Glomerular endothelial cell (primary cell): ENCODE results near the genes XYLT1 and GPRC5B.

GRCh38 chr16:17105232-17106337 lies 365.2 kb downstream of the XYLT1 start:
- RAMPAGE, long total RNA: no peak

DNA sequence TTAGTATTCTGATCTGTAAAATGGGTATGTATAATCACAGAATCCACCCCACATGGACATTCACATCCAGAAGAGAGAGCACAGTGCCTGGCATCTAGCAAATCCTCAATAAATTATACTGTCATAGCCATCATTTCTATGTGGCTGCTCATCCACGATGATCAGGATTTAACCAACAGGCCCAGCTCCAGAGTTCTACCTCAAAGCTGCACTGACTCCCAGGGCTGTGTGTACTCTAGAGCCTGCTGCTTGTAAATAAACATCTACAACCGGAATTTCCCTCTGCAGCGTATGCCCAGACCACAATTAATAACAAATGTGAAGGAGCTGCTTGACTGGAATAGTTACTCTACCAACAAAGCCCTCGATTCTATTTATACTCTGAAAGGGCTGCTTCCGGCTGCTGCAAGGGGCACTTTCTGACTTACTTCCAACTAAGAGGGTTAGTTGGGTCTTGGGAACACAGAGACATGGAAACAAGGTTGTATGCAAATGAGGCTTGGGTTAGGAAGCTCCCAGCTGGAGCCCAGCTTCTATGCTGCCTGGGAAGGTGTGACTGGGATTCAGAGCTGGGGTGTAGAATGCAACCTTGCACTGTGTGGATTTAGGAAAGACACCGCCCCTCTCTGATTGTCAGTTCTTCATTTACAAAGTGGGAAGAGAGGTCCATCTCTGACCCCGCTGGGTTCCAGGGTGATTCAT lies 265.1 kb downstream of the XYLT1 start:
- RAMPAGE, long total RNA: no peak

DNA sequence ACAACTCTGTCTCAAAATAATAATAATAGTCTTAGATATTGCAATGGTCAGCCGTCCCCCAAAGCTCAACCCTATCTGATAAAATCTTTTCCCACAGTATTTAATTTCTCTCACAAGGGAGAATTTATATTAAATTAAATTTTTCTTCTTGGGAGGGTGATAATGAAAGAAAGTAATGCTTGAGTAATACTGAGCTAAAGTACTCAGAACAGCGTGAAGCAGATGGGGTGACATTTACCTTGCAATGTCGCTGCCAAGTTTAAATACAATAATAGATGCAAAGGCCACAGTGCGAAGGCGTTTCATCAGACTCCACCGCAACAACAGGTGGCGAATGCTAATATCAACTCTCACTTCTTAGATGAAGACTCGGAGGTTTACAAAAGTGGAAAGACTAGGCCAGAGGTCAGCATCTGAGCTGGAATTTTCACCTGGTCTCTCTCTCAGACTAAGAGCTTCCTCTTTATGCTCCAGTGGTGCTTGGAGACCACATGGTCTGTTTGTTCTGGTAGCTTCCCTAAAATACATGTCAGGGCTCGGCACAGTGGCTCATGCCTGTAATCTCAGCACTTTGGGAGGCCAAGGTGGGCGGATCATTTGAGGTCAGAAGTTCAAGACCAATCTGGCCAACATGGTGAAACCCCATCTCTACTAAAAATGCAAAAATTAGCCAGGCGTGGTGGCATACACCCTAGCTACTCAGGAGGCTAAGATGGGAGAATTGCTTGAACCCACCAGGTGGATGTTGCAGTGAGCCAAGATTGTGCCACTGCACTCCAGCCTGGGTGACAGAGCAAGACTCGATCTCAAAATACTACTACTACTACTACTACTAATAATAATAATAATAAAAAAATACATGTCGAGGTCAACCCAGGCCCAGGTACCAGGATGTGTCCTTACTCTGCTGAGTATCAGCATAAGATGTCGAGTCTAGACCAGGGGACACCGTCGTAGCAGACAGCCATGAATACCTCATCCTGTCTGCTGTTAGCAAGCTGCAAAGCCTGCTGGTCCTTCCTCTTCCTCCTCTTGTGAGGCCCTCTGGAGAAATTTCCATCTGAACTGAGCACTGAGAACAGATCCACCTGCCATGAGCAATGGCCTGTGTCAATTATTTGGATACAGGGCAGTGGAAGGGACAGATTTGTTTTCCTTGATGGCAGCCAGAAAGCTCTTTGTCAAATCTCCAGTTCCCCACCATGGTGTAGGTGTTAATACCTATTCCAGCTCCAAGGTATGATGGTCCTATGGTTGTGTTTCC lies 168.9 kb downstream of the XYLT1 start:
- RAMPAGE, long total RNA: no peak

- RAMPAGE, long total RNA: no peak
Measured at GRCh38 chr16:17359568-17360326, 111.0 kb downstream of the XYLT1 start.

- RAMPAGE, long total RNA: no peak
Measured at GRCh38 chr16:17408747-17409378, 61.9 kb downstream of the XYLT1 start.

- RAMPAGE, long total RNA: no peak
Measured at GRCh38 chr16:17467947-17468417, 2.8 kb downstream of the XYLT1 start.

DNA sequence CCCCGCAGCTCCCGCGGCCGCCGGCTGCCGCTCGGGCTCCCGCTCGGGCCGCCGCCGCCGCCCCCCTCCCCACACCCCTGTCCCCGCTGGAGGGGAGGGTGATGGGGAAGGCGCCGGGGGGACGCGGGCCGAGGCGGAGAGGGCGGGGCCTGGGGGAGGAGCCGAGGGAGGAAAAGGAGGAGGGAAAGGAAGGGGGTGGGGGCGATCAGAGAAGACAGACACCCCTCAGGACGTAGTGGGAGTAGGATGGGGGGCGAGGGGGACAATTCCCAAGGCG lies at the start of gene XYLT1:
Gene XYLT1 (minus strand): TSS at position 100 of the 277 bp plus-strand sequence.
- RAMPAGE, long total RNA: no peak

GRCh38 chr16:17972264-17972649 lies 364.3 kb downstream of the NPIPA8 start:
- RAMPAGE, long total RNA: no peak

GRCh38 chr16:18787930-18788660 lies 2.0 kb downstream of the RPS15A start:
- RAMPAGE, long total RNA: no peak

GRCh38 chr16:18789130-18789668 lies 935 bp downstream of the RPS15A start:
- RAMPAGE, long total RNA: no peak

DNA sequence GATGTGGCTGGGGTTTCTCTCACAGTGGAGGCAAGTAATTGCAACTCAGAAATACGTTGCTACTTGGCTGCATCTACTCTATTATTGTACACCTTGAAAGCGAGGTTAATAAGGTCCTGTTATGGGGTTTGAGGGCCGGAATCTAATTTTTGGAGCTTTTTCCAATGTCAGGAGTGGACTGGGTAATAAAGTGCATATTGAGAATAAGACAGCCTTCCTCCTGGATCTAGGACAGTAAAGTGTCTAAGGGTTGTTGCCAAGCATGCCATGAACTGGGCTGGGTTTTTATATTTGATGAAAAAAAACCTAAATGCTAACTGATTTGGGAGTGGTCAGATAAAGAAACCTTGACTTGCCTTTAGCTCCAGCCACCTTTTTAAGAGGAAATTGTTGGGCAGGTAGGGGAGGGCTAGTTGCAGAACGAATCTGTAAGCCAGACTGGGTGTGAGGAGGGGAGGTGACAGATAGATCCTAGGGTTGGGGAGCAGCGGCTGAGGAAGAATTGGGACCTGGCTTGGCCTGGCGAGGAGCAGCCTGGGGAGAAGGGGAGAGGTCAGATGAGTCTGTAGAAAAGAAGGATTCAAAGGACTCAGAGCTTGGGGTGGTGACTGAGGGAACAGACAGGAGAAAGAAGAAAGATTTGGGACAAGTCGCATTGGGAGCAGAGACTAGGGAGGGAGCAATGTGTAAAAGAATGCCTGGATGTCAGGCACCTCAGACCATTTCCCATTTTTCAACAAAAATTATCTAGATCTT lies 12.1 kb downstream of the TMC7 start:
- RAMPAGE, long total RNA: no peak

DNA sequence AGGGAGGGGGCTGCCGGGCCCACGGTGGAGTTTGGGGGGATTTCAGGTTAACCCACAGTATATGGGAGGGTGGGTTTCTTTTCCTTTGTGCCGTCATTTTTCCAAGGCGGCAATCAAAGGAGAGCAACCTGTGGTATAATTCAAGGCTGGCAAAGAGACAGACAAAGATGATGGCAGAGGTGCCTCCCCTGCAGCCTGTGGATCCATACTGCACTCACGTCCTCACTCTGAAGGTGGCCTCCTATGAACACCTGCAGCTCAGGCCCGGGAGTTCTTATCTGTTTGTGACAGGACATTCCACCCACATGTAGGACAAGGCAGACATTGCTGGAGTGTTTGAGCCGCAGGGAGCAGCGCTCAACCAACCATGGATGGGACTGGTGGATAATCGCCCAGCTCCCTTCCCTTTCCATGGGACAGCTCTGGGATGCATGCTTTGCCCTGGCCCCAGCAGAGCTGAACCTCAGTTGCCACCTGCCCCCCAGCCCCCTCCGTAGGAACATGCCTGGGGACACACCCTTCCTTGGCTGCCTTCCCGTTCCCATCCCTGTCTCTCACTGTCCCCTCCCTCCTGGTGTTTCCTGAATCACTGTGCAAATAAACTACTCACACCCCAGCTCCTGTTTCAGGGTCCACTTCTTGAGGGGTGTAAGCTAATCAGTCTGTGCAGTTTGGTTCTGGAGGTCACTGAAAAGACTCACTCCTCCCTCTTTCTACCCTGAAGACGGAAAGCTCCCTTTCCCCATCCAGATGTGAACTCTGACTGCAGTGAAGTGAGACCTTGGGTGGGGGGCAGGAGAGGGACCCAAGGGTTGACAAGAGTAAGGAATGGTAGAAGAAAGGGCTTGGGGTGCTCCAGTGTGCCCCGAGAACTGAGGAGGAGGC lies 22.2 kb downstream of the ITPRIPL2 start:
- RAMPAGE, long total RNA: no peak

DNA sequence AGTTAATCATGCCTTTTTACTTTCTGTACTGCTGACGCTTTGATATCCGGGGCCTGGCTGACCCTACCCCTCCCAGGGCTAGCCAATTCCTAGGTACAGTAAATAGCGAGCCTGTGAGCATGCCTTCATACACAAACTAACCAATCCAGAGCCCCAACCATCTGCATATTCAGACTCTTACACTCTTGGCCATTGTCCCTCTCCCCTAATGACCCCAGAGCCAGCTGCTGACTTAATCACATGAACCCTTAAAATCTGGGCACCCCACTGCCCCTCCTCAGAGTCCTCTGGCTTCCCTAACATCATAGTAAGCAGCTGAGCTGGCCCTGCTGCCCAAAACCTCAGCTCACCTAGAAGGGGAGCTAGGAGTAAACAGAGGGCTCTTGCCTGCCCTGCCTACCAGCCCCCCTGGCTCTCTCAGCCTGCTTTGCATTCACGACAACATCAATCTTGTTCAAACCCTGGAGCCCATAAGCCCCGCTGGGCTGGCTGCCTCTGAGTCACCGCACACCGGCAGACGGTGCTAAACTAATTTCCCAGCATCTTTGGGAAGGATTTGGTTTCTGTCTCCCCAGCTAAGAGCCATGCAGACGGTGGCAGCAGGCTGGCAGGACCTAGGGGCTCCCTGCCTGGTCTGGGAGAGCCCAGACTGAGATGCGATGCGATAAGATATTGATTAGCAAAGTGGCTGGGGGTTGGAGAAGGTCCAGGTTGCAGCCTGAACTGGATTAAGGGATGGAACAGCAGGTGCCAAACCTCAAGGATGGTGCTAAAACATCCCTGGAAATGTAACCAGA lies 63.2 kb downstream of the CLEC19A start:
- RAMPAGE, long total RNA: no peak

GRCh38 chr16:19382042-19382932 lies 35.4 kb upstream of the TMC5 start:
- RAMPAGE, long total RNA: no peak

DNA sequence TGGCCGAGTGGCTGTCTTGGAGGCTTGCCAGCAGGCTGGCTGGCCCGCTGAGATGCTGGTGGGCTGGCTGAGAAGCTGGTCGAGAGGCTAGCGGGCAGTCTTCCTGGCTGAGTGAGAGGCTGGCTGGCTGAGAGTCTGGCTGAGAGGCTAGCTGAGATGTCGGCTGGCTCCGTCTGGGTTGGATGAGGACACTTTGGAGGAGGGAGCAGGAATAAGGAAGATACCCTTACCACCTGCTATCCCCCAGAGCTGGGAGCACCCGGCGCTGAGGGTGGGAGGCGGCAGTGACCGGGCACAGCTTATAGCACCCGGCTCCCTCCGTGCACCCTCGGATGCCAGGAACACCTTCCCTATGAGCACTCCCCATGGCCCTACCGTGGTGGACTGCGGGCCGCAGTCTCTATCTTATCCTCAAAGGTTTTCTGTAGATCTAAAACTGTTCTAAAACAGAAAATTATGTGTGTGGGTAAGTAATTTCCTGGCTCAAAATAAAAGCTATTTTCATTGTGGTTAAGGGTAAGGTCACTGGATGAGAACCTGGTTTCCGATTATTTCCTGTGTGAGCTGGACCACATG lies 34.5 kb upstream of the TMC5 start:
- RAMPAGE, long total RNA: no peak

DNA sequence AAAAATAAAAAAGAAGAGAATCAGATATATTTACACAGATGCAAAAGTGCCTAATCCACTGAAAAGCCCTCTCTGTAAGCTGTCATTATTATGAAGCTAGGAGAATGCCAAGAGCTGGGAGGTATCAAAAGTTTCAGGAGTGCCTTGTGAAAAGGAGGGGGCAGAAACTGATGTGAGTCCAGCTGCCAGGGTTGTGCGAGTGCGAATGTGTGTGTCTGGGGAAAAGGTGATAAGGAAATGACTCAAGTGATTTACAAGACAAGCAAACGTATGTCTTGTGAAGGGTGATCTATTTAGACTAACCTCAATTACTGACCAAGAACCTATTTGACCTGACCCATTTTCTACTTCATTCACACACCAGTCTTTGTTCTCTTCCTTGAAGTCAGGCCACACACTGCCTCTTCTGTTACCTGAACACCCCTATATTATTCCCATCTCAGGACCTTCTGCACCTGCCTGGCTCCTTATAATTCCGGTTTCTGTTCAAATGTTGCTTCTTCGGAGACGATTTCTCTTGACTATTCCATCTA lies 1.1 kb downstream of the GDE1 start:
- RAMPAGE, long total RNA: no peak

- RAMPAGE, long total RNA: no peak
Measured at GRCh38 chr16:19716149-19716716, 1.8 kb downstream of the KNOP1 start.

GRCh38 chr16:19854368-19855095 lies 30.1 kb downstream of the GPRC5B start:
- RAMPAGE, long total RNA: no peak

- RAMPAGE, long total RNA: no peak
Measured at GRCh38 chr16:19876270-19877319, 8.1 kb downstream of the GPRC5B start.

DNA sequence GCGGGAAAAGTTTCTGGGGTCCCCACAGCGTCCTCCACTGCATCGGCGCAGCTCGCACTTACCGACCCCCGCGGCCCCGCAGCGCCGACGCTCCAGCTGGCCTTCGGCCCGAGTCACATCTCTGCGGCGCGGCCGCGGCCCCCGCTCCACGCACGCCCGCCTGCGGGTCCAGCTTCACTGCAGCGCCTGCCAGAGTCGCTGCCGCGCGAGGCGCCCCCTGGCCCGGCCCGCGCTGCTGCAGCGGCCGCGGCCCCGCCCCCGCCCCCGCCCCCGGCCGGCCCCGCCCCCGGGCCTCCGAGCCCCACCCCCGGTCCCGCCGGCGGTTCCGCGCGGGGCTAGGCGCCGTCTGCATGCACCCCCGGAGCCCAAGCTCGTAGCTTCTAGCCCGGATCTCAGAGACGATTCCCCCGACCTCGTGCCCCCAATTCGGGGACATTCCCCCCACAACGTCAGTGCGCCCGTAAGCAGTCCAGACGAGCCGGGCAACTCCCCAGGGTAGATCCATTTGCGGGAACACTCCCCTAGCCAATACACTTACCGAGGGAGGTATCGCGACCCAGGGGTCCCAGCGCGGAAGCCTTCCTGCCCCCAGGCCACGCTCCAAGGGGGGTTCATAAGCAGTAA lies at the start of gene GPRC5B:
Gene GPRC5B (minus strand): TSS at position 184 of the 624 bp plus-strand sequence.
- RAMPAGE, long total RNA: no peak